Astrocyte (in vitro differentiated cells and primary cell): ENCODE results near the genes ACP7, SYCN, IFNL3 and SUPT5H.

DNA sequence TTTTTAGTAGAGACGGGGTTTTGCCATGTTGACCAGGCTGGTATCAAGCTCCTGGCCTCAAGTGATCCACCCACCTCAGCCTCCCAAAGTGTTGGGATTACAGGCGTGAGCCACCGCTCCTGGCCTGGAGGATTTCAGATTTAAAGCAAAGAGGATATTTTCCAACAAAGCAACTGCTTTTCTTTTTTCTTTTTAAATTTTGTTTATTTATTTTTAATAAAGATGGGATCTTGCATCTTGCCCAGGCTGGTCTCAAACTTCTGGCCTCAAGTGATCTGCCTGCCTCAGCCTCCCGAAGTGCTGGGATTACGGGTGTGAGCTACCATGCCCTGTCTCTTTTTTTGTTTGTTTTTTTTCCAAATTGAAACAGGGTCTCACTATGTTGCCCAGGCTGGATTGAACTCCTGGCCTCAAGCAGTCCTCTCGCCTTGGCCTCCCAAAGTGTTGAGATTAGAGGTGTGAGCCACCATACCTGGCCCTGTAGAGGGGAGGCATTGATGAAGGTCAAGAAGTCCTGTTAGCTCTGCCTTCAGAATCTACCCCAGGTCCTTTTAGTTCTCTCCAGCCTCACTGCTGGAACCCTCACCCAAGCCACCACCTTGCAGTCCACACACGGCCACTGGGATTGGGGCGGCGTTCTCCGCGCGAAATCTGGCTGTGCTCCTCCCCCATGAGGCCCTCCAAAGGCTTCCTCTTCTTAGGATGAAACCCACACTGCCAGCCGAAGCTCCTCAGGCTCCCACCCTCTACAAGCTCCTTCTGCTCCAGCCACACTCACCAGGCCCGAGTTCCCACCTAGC lies 34.8 kb downstream of the ACTN4 start:
- PRO-cap: no peak
- RRBS, 2 experiments: no CpG with 5 or more reads among the region's 14 CpGs

- PRO-cap: no peak
- RRBS, 2 experiments: no CpG with 5 or more reads among the region's 27 CpGs
Measured at GRCh38 chr19:38695851-38697057, 48.0 kb downstream of the CAPN12 start.

- PRO-cap: no peak
- RRBS, 2 experiments: no CpG with 5 or more reads among the region's 26 CpGs
Measured at GRCh38 chr19:38713075-38713703, 31.1 kb downstream of the CAPN12 start.

- PRO-cap: no peak
- RRBS, 2 experiments: no CpG with 5 or more reads among the region's 12 CpGs
Measured at GRCh38 chr19:38723462-38723826, 20.8 kb downstream of the CAPN12 start.

- PRO-cap: no peak
- RRBS, 2 experiments: no CpG with 5 or more reads among the region's 6 CpGs
Measured at GRCh38 chr19:38811851-38812291, 874 bp downstream of the LGALS4 start.

DNA sequence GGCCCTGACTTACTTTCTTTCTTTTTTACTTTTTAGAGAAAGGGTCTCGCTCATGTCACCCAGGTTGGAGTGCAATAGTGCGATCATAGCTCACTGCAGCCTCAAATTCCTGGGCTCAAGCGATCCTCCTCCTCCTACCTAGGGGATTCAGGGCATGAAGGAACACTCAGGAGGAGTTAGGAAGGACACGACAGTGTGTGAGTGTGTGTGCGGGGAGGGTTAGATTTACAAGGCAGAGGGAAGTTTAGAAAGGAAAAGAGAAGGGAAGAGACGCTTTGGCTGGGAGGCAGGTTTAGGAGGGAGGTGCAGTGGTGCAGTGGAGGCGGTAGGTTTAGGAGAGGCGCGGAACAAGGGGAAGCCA lies 657 bp downstream of the SIRT2 start:
- PRO-cap: no peak
- RRBS, 2 experiments: no CpG with 5 or more reads among the region's 9 CpGs

GRCh38 chr19:39032166-39032387 lies 272 bp downstream of the FBXO27 start:
- PRO-cap: no peak
- RRBS, 2 experiments: 2 to 4% methylated on average over 5 to 7 of the region's 21 CpGs

GRCh38 chr19:39045906-39046699 lies 13.8 kb upstream of the FBXO27 start:
- PRO-cap: no peak
- RRBS, 2 experiments: no CpG with 5 or more reads among the region's 8 CpGs

- PRO-cap: no peak
- RRBS, 2 experiments: 4% methylated on average over 28 to 29 of the region's 66 CpGs
Measured at GRCh38 chr19:39083661-39084733, at the start of gene ACP7. ACP7 (plus strand) TSS chr19:39084368.

- PRO-cap: no peak
- RRBS, 2 experiments: 28 to 32% methylated on average over 5 to 8 of the region's 55 CpGs
Measured at GRCh38 chr19:39203770-39204477, at the start of gene SYCN. SYCN (minus strand) TSS chr19:39204263.

GRCh38 chr19:39244872-39245212 lies at the start of gene IFNL3:
IFNL3 (minus strand) TSS chr19:39245006.
- PRO-cap: no peak
- RRBS, 2 experiments: 50 to 64% methylated on average over 2 of the region's 8 CpGs

GRCh38 chr19:39348782-39349525 lies 6.7 kb downstream of the SAMD4B start:
- PRO-cap: no peak
- RRBS, 2 experiments: no CpG with 5 or more reads among the region's 3 CpGs

DNA sequence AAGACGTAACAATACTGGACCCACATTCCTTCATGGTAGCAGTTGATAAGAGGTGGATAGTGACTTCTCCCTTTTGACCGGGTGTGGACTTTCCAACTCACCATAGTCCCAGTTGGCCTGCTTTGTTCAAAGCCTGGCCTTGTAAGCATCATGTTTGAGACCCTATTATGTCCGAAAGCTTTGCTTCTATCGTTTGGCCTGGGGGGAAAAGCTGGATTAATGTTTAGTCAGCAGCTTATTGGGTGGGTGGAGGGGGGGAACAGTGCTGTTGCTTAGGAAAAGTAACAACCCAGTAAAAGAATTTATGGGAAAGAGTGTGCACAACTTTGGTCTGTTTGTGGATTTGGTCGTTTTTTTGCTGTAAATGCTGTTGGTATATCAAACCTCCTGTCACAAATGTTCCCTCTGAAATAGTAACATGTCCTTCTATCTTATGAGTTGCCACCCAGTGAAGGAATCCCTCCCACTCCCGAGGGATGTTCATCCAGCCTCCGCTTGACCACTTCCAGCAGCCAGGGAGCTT lies 10.4 kb downstream of the SAMD4B start:
- PRO-cap: no peak
- RRBS, 2 experiments: no CpG with 5 or more reads among the region's 7 CpGs

DNA sequence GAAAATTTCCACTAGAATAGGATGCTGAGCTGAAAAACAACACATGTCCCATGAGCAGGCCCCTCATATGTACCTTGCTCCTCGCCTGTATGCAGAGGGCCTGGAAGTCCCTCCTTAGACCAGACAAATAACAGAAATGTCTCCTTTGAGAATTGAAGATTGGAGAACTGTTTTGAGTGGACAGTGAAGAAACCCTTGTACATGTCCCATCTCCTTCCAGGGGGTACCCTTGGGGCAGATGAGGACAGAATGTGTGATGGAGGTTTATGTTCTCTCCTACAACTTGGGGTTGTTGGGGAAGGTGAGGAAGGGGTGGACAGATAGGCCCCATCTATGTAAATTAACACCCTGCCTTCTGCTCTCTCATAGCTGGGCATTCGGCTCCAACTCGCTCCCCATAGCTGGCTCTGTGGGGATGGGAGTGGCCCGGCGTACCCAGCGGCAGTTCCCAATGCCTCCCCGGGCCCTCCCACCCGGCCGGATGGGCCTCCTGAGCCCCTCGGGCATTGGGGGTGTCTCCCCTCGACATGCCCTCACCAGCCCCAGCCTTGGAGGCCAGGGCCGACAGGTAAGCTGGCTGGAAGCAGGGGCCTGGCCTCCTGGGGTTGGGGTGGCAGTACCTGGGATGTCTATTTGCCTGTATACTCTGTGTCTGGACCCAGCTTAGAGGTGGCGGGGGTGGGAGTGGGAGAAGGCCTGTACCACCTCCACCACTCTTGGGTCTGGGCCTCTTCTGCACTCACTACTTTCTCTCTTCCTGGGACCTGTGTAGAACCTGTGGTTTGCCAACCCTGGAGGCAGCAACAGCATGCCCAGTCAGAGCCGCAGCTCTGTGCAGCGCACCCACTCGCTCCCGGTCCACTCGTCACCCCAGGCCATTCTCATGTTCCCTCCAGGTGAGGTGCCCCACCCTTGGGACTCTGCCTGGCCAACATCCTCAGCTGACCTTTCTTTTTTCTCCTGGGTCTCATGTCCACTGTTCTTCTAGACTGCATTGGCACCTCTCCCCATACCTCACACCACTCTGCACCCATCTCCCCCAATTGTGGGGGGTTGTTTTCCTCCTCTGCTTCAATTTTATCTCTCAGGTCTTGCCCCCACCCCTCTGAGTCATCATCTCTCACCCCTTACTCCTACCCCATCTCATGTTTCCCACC lies 10.3 kb downstream of the PAF1 start:
- PRO-cap: no peak
- RRBS, 2 experiments: no CpG with 5 or more reads among the region's 18 CpGs

DNA sequence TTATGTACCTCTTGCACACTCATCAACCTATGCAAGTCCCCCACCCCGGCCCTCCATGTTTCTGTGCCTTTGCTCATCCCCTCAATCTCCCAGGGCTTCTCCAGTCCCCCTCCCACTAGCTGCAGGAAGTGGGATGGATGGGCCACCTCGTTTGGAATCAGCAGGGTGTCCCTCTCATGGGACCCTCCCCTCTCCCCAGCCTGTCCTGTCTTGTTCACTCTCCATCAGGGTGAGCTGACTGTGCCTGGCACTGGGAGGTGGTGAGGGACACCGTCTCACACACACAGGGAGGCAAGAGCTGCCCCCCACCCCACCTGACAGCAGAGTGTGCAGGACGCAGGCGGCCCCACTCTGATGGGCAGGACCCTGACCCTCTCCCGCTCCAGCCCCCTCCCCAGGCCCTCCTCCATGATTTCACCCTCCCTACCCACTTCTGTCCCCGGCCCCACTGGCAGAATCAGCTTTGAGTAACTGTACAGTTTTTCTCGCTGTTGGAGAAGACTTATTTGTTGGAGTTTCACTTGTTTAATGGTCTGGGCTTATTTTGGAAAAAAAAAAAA lies 5.7 kb downstream of the PAF1 start:
- PRO-cap: no peak
- RRBS, 2 experiments: 44 to 56% methylated on average over 1 of the region's 8 CpGs

DNA sequence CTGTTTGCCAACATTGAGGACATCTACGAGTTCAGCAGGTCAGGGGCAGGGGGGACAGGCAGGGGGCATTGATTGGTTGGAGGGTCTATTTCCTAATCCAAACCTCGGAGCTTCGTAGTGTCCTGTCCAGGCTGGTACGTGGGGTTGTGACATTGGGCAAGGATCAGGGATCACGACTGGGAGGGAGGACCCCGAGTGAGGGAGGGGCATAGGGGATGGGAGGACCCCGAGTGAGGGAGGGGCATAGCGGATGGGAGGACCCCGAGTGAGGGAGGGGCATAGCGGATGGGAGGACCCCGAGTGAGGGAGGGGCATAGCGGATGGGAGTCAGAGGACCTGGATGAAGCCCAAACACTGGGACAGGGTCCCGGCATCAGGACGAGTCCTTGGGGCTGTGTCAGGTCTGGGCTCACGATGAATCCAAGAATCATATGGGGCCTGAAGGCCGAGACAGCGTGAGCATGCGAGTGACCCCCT lies 3.0 kb downstream of the PLEKHG2 start:
- PRO-cap: no peak
- RRBS, 2 experiments: no CpG with 5 or more reads among the region's 18 CpGs

DNA sequence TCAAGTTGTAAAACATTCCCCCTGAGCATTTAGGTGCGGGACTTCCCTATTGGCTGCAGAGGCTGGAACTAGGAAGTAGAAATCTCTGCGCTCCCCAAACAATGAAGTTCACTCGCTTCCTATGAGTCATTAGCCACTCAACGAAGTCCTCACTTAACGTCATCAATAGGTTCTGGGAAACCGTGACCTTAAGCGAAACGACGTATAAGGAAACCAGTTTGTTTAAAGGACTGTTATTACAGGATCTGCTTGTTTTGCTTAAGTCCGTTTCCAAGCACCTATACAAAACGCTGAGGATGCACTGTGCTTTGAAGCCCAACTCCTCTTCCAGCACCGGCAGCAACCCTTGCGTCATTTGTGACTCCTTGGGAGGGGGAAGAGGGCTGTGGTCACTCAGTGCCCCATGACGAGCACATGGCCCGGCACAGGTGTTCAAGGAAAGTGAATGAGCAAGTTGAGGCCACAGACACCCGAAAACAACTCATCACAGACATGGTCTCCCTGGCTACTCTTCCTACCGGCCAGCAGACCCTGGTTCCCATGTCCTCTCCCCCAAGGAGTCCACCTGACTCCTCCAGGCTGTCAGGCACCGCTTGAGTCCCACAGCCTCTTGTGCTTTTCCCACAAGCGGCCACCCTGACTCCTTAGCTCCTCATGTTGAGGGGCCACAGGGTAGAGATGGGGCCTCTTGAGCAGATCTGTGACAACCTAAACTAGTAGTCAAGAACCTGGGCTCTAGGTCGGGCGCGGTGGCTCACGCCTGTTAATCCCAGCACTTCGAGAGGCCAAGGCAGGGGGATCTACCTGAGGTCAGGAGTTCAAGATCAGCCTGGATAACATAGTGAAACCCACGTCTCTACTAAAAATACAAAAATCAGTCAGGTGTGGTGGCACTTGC lies 4.8 kb downstream of the RPS16 start:
- PRO-cap: bidirectional peak, plus-strand start at position 236 of the sequence, minus-strand start at position 65 of the sequence
- RRBS, 2 experiments: 5 to 65% methylated on average over 4 to 5 of the region's 25 CpGs

- PRO-cap: no peak
- RRBS, 2 experiments: no CpG with 5 or more reads among the region's 22 CpGs
Measured at GRCh38 chr19:39432914-39433837, 2.6 kb downstream of the RPS16 start.

- PRO-cap: bidirectional peak, plus-strand start at chr19:39445611, minus-strand start at chr19:39445487
- RRBS, 2 experiments: 2 to 3% methylated on average over 5 to 19 of the region's 71 CpGs
Measured at GRCh38 chr19:39445154-39446270, at the start of gene SUPT5H. SUPT5H (plus strand) TSS chr19:39445582.

DNA sequence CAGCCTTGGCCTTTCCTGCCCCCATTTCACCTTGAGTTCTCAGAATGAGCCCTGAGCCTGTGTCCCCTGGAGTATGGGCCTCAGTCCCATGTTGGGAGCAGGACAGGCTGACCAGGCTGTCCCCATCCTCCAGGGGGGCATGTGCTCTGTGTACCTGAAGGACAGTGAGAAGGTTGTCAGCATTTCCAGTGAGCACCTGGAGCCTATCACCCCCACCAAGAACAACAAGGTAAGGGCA lies 4.8 kb upstream of the TIMM50 start:
- PRO-cap: no peak